ENCODE data around the genes PTTG1 and GABRA6.

DNA sequence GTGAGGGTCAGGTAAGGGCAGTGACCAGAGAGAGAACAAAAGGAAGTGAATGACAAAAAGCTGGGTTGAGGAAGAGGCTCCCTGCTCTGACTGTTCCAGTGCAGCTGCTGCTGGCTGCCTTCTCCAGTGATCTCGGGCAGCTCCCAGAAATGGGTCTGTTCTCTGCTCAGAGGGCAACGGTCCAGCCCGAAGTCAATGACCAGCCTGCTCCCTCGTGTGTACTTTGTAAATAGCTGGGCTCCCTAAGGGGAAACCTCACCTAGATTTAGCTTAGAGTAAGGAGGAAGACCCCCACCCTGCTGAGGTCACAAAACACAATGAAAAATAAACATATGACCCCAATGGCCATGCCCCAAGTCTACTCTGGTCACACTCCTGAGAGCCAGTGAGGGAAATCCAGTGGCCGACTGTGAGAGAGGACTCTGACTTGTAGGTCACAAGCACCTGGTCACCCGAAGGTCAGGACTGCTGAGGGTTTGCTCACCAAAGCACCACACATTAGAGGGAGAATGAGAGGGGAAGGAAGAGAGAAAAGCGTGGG lies 19.7 kb downstream of the NIPAL4 start:
- RRBS, result no CpG with 5 or more reads among the region's 7 CpGs

DNA sequence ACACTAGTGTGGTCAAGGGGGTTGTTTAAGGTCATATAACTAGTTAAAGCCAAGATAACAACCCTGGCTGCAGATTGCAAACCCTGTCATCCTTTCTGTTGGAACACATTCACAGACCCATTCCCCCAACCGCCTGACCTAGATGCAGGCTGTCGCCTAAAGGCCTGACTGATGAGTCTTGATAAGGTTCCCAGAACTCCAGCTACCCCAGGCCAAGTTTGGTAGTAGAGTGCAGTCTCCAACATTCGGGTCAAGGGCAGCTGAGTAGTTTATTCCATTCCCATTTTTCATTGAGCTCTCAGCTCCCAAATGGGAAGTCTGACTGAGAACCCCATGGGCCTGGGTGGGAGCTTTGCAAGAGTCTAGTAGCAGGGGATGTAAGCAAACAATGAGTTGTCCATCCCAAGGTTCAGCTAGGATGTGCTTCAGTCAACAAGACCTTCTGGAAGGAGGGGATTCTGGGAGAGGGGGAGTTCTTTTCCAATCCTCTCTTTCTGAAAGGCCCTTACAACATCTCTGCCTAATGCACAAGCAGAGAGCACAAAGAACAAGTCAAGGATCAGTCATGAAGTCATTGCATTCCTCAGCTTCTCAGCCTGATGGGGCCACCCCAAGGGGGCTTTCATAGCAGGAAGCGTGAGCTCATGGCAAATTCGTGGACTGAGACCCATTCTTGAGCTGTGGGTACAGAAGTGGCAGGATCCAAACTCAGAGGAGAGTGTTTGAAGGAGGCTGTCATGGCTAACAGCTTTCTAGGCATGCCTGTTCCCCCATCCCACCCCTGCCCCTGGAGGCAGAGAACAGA lies 40.2 kb downstream of the ADAM19 start:
- RRBS, result no CpG with 5 or more reads among the region's 5 CpGs

DNA sequence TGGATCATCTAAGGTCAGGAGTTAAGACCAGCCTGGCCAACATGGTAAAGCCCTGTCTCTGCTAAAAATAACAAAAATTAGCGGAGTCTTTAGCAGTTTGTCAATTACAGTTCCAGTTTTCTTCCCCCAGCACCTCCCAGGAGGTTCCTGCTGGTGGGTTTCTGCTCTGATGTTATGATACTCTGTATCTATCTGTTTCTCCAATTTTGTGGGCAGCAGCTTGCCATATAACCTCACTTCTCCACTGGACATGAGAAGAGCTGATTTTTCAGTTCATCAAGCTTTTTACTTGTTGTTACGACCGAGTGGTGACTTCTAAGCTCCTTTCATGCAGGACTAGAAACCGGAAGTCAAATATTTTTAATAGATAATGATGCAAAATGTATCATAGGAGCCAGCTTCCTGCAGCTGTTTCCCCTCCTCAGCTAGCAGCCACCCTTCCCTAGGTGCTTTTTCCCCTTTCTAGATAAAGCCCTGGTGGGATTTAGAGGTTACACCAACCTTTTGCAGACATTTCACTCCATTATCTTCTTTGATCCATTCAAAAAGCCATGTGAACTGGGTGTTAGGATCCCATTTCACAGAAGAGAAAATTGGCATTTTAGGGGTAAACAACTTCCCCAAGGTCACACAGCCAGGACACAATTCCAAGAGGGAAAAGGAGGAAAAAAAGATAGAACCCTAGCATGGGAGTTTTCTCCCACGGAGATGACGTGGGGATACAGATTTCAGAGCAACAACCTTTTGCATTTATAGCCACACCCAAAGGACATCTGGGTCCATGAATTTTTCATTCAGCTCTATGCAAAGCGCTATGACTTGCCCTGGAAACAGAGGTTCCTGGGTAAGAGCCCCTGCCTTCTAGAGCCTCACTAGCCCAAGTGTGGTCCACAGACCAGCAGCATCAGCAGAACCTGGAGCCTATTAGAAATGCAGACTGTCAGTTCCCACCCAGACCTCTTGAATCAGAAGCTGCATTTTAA lies 17.2 kb upstream of the ADAM19 start:
- RRBS, result no CpG with 5 or more reads among the region's 7 CpGs

- RRBS, result no CpG with 5 or more reads among the region's 4 CpGs
Observed at GRCh38 chr5:157602437-157603016, 27.0 kb upstream of the ADAM19 start.

- RRBS, result no CpG with 5 or more reads among the region's 7 CpGs
Observed at GRCh38 chr5:158740071-158740556, 359.6 kb downstream of the EBF1 start.

GRCh38 chr5:159043627-159043896 lies 56.2 kb downstream of the EBF1 start:
- RRBS, result no CpG with 5 or more reads among the region's 3 CpGs

- RRBS, result no CpG with 5 or more reads among the region's 4 CpGs
Observed at GRCh38 chr5:159184803-159185508, 24.4 kb downstream of the RNF145 start.

- RRBS, result no CpG with 5 or more reads among the region's 1 CpG
Observed at GRCh38 chr5:159337438-159337908, 7.2 kb upstream of the IL12B start.

GRCh38 chr5:159773019-159773799 lies 143.1 kb upstream of the ADRA1B start:
- RRBS, result 1% methylated on average over 35 of the region's 72 CpGs

GRCh38 chr5:160007627-160007988 lies 1.3 kb upstream of the TTC1 start:
- RRBS, result no CpG with 5 or more reads among the region's 3 CpGs

- RRBS, result no CpG with 5 or more reads among the region's 11 CpGs
Observed at GRCh38 chr5:160064919-160065827, 54.1 kb downstream of the PWWP2A start.

GRCh38 chr5:160115681-160116357 lies 3.4 kb downstream of the PWWP2A start:
- RRBS, result no CpG with 5 or more reads among the region's 10 CpGs

- RRBS, result no CpG with 5 or more reads among the region's 9 CpGs
Observed at GRCh38 chr5:160175762-160176123, 53.6 kb upstream of the FABP6 start.

DNA sequence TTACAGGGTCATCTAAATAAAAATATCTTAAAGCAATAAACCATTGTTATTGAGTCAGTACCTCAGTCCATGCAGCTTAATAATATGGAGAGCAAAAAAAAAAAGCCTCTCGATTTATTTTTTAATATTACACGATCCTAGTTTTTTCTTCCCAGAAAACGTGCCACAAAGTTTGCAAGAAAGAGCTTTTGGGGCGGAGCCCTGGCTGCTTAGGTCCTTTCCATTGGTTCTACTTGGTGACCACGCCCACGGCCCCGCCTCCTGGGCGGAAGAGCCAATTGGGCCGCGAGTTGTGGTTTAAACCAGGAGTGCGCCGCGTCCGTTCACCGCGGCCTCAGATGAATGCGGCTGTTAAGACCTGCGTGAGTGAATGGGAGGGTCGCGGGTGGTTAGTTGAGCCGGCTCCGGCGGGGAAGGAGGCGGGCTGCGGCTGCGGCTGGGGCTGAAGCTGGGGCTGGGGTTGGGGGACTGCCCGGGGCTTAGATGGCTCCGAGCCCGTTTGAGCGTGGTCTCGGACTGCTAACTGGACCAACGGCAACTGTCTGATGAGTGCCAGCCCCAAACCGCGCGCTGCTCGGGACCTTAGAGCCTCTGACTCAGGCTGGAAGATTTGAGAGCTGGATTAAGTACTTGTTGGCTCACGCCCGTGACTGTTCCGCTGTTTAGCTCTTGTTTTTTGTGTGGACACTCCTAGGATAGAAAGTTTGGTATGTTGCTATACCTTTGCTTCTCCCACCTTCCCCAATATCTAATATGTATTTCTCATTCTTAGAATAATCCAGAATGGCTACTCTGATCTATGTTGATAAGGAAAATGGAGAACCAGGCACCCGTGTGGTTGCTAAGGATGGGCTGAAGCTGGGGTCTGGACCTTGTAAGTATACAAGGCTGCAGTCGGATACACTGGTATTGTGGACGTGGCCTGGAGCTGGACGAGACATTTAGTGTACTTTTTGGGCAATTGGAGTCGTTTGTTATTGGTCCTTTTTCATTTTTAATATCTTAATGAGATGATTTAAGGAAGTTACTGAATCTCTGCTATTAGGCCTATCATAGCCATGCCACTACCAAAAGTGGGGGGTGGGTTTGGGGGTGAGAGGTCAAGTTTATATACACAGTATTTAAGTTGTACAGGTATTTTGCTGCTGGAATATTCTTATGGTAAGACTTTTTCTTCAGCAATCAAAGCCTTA lies at the start of gene PTTG1:
TSS of gene PTTG1 (plus strand) at position 326 of the 1,193 bp plus-strand sequence.
- RRBS, result 2% methylated on average over 6 of the region's 44 CpGs

GRCh38 chr5:160485282-160485523 lies 63.5 kb downstream of the PTTG1 start:
- RRBS, result no CpG with 5 or more reads among the region's 2 CpGs

DNA sequence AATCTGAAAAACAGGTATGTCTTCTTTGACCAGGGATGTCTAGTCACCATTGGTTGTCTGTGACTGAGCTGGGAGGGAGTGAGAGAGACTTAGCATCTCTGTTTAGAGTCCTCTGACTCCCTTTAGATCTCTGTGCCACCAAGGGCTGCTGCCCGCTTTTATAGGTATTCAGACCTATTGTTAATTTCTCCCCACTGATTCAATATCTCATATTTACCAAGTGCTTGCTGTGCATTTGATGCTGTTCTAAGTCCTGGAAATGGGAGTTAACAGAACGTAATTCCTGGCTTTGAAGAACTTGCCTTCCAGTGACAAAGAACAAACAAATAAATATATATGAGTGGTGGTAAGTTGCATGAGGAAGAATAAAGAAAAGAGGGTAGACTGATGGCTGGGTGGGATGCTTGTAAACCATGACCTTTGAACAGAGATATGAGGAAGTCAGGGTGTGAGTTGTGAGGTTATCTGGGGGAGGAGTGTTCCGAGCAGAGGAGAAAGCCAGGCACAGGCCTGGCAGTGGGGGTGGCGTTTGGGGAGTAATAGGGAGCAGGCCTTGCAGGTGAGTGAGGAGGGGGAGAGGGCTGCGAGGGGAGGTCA lies 213.2 kb downstream of the PTTG1 start:
- RRBS, result no CpG with 5 or more reads among the region's 5 CpGs

DNA sequence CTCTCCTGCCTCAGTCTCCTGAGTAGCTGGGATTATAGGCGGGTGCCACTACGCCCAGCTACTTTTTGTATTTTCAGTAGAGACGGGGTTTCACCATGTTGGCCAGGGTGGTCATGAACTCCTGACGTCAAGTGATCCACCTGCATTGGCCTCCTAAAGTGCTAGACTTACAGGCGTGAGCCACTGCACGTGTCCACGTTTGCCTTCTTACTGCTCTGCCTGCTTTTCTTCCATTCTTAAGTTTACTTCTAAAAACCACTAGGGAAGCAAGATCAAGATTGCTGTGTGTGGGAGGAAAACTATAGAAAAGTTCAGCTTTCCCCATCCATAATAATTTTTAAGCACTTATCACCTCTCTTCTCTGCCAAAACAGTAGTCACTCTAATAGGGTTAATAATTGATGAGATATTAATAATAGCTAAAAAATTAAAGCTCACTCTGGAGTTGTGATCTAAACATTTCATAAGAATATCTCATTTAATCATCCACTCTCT lies 317.1 kb upstream of the ATP10B start:
- RRBS, result no CpG with 5 or more reads among the region's 7 CpGs

GRCh38 chr5:161546862-161547300 lies 356 bp upstream of the GABRB2 start:
- RRBS, result no CpG with 5 or more reads among the region's 16 CpGs

- RRBS, result no CpG with 5 or more reads among the region's 5 CpGs
Observed at GRCh38 chr5:161685226-161685804, at the start of gene GABRA6. GABRA6 (plus strand) TSS chr5:161685721.

DNA sequence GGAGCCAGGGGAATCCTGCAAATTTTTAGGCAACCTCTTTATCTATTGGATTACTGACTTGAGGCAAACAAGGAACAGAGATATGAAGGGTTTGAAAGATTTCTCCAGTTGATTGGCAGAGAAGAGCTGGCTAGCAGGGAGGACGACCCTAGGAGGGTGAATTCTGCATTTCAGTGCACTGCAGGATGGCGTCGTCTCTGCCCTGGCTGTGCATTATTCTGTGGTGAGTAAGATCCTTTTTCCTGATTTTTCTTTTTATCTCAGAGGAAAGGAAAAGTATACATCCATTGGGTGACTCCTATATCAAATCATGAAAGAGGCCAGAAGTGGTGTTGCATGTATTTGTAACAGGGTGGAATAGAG lies 265 bp downstream of the GABRA6 start:
- RRBS, result no CpG with 5 or more reads among the region's 3 CpGs